HT1080 (cell line): Measurements from ENCODE around the genes TTPAL, TOMM34, KCNS1 and PI3.

DNA sequence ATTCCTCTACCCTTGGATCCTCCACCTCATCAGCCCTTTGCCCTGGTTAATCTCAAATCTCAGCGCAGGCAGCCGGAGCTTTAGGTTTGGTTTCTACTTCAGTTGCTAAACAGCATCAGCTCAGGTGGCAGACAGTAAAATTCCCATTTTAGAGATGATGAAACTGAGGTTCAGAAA lies 41.2 kb upstream of the TTPAL start:
RAMPAGE:
- cytosol, long total RNA = no peak
- long total RNA = no peak
- nucleus, long total RNA = no peak

RAMPAGE:
- cytosol, long total RNA = no peak
- long total RNA = no peak
- nucleus, long total RNA = no peak
Observed at GRCh38 chr20:44435466-44436245, 40.0 kb upstream of the TTPAL start.

GRCh38 chr20:44470195-44470804 lies 5.4 kb upstream of the TTPAL start:
RAMPAGE:
- cytosol, long total RNA = no peak
- long total RNA = no peak
- nucleus, long total RNA = no peak

DNA sequence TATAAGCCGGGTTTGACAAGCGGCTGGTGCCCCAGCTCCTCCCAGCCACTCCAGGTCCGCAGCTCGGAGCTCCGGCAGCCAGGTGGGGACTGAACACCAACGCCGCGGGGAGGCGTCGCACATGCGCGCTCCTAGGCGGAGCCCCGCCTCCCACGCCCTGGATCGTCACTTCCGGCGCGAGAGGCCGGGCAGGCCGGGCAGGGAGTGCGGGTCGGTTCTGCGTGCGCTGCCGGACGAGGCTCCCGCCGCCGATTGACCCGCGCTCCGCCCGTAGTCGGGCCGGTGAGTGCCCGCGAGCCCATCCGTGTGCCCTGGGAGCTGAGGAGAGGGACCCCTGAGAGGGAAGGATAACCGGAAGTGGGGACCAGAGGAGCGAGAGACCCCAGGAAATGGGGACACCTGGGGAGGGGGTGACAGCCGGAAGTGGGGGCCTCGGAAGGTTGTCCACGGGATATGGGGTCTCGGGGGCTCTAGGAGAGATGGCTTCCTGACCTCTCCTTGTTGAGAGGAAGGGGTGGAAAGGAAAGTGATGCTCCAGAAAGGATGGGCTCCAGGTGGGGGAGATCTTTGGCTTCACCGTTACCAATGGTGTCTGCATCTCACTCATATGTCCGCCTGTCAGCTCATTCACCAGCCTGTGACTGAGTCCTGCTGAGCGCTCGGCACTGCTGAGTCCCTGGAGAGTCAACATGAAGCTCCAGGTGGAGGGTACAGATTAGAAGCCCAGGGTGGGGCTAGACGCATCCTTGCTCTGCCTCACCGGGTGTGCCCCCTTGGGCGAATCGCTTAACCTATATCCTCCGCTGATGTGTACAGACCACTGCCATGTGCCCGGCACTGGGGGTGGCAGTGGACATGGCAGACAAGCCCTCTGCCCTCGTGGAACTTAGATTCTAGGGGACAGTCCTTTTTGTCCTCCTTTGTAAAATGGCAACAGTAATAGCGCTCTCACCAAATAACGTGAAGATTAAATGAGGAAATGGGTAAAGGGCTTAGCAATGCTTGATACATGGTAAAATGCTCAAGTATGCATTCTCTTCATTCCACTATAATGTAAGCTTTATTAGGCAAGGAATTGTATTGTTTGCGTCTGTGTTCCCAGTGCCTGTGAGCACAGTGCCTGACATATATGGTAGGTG lies at the start of gene TTPAL:
Gene TTPAL, plus strand, starts transcription at position 165 of the 1,139 bp plus-strand sequence.
RAMPAGE:
- cytosol, long total RNA = no peak
- long total RNA = no peak
- nucleus, long total RNA = no peak

GRCh38 chr20:44492422-44492908 lies 16.8 kb downstream of the TTPAL start:
RAMPAGE:
- cytosol, long total RNA = no peak
- long total RNA = no peak
- nucleus, long total RNA = no peak

DNA sequence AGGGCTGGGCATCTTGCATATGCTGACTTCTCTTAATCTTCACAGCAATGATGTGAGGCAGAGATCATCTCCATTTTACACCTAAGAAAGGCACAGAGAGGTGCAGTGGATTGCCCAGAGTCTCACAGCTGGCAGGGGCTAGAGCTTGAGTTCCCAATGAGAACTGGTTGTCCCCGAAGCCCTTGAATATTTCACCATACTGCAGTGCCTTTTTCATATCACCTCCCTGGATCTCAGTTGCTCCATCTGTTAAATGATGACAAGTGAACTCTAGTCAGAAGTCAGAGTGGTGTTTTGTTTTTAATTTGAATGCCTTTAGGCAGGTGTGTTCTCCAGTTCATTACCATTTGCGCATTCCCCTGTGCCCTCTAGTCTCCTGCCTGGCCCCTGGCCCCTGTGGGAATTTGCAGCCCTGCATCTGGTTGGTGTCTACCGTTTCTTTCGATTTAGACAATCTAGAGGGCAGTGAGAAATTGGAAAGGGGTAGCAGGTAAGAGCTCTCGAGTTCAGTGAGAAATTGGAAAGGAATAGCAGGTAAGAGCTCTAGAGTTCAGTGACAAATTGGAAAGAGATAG lies 3.1 kb downstream of the PKIG start:
RAMPAGE:
- cytosol, long total RNA = no peak
- long total RNA = no peak
- nucleus, long total RNA = no peak

DNA sequence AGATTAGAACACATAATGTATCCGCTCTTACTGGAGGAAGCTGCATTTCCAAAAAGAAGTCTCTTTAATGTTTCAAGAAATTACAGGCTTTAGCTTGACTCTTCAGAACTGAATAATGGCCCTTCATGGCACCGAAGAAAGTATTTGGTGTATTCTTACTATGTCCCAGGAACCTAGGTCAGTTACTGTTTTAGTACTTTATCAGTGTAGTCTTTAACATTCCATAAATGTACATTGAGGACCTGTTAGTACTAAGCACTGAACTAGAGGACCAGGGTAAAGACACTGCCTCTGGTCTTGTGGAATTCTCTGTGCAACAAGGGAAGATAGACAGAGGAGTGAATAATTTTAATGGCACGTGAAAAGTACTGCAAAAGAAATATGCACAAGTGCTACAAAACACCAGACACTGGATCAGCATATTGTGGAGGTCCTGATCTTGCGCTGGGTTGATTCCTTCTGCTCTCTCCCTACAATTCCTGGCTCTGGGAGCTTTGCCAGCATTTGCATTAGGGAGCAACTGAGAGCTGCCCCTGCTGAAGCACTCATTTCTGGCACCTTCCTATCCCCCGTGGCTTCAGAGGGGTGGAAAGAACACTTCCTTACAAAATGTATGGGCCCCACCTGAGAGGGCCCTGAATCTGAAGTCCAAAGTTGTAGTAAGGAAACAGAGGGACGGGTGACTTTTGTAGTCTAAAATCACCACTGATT lies 4.6 kb downstream of the PKIG start:
RAMPAGE:
- cytosol, long total RNA = no peak
- long total RNA = no peak
- nucleus, long total RNA = no peak

DNA sequence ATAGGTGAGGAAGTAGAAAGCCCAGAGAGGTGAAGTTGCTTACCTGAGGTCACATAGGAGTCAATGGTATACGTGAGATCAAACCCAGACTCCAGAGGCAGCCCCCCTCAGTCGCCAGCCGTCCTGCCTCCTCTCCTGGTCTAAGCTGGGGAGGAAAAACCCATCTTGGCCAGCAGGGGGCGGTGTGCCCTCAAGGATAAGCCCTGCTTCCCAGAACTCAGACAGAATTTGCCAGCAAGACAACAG lies 30.1 kb upstream of the CCN5 start:
RAMPAGE:
- cytosol, long total RNA = no peak
- long total RNA = no peak
- nucleus, long total RNA = no peak

DNA sequence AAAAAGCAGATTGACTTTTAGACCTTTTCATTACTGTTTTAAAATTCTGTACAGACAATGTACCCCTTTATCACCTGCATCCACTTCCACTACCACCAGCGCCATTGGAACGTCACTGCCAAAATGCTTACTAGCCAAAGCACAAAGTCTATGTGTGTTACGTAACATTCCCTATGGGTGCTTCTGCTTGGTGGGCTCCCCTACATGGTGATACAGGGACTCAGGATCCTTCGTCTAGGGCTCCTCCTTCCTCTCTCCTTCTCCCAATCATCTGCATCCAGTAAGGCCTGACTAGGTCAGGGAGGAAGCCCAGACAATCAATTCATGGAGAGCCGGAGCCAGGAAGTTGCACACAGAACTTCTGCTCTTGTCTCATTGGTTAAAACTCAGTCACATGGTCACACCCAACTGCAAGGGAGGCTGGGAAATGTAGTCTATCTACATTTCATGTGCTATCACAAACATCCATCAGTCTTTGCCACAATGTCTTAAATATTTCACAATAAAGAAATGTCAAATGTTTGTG lies 9.5 kb upstream of the KCNK15 start:
RAMPAGE:
- cytosol, long total RNA = no peak
- long total RNA = no peak
- nucleus, long total RNA = no peak

GRCh38 chr20:44738870-44739303 lies 6.8 kb upstream of the KCNK15 start:
RAMPAGE:
- cytosol, long total RNA = no peak
- long total RNA = no peak
- nucleus, long total RNA = no peak

RAMPAGE:
- cytosol, long total RNA = no peak
- long total RNA = no peak
- nucleus, long total RNA = no peak
Observed at GRCh38 chr20:44894702-44895602, 9.4 kb downstream of the YWHAB start.

DNA sequence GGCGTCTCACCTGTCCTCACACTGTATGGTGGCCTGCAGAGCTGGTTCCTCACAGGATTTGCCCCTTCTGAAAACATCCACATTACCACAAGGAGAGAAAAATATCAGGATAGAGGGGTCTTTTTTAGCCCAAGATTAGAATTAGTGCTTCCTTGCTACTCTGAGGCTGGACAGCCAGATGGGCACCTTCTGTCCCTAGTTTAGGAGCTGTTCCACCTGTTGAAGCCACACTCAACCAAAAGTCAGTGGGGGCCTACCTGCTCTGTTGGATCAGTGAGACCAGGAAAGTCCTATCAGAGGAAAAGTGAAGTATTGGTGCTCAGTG lies 984 bp upstream of the PABPC1L start:
RAMPAGE:
- cytosol, long total RNA = no peak
- long total RNA = no peak
- nucleus, long total RNA = no peak

GRCh38 chr20:44958823-44959646 lies 1.2 kb downstream of the TOMM34 start:
RAMPAGE:
- cytosol, long total RNA = no peak
- long total RNA = no peak
- nucleus, long total RNA = no peak

DNA sequence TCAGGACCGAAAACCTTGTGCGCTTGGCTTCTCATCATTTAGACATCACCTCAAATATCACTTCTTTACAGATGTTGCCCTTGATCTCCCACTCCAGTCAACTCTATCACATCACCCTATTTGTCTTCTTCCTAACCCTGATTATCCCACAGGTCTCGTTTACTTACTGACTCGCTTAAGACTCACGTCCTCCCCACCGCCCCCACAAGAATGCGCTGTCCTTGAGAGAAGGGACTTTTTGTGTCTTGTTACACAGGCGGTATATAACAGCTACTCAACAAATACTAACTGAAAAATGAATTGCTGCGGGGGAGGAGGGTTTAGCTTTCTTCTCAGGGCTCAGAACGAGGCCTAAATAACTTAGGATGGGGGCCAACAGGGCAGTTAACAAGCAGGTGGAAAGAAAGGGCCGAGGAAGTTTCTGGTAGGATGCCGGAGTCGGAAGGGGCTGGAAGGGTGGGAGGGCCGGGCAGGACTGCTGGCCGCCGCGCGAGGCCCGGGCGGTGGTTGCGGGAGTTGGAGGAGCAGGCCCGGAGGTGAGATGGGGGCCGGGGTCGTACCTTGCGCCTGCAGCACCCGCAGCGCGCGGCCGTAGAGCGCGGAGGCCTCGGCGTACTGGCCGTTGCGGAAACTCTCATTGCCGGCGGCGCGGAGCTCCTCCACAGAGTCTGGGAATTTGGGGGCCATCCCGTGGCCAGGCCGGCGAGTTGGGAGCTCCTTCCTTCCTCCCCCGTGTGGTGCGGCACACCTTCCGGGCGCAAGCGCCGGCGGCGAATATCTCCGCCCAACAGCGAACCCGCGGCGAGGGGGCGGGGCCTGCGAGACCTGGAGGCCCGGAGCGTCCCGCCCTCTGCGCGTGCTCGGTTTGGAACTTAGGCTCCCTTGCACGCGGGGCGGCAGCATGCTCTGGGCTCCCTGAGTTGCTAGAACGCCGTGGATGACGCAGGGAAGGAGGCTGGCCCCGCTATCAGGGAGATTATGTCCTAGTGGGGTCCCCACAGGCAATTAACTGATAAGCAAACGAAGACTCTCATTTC lies at the start of gene TOMM34:
Gene TOMM34, minus strand, starts transcription at position 751 of the 1,037 bp plus-strand sequence.
RAMPAGE:
- cytosol, long total RNA = start-site peak on the minus strand centred at position 727 of the sequence, 53 bp wide, 418 and 433 reads in 2 replicates
- long total RNA = start-site peak on the minus strand centred at position 722 of the sequence, 26 bp wide, 102 reads
- nucleus, long total RNA = no peak

GRCh38 chr20:44967531-44967923 lies 1.2 kb downstream of the STK4 start:
RAMPAGE:
- cytosol, long total RNA = no peak
- long total RNA = no peak
- nucleus, long total RNA = no peak

GRCh38 chr20:44979264-44979749 lies 13.0 kb downstream of the STK4 start:
RAMPAGE:
- cytosol, long total RNA = no peak
- long total RNA = no peak
- nucleus, long total RNA = no peak

DNA sequence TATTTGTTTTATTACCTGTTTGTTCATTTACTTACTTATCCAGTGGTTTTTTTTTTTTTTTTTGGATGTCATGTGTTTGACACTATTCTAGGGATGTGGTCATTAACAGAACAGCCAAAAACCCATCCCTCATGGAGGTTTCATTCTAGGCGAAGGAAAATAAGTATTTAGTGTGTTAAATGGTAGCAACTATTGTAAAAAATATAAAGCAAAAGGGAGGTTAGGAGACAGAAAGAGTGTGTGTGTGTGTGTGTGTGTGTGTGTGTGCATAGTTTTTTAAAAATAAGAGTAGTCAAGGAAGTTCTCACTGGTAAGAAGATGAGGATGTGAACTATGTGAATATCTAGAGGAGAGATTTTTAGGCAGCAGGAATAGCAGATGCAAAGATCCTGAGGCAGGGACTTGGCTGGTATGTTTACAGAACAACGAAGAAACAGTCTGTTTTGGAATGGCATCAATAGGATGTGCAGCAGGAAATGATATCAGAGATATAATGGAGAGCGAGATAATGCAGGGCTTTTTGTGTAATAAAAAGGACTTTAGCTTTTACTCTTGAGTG lies 59.9 kb downstream of the STK4 start:
RAMPAGE:
- cytosol, long total RNA = no peak
- long total RNA = no peak
- nucleus, long total RNA = no peak

RAMPAGE:
- cytosol, long total RNA = no peak
- long total RNA = no peak
- nucleus, long total RNA = no peak
Observed at GRCh38 chr20:45094550-45095213, 6.2 kb downstream of the KCNS1 start.

RAMPAGE:
- cytosol, long total RNA = no peak
- long total RNA = no peak
- nucleus, long total RNA = no peak
Observed at GRCh38 chr20:45100924-45101272, at the start of gene KCNS1. Gene KCNS1 (minus strand): TSS chr20:45101127.

GRCh38 chr20:45174381-45175148 lies at the start of gene PI3:
Gene PI3 (plus strand): TSS chr20:45174902.
RAMPAGE:
- cytosol, long total RNA = no peak
- long total RNA = no peak
- nucleus, long total RNA = no peak